Epithelial cell of esophagus (primary cell): ENCODE results near the genes KCNK15, STK4 and SYS1.

GRCh38 chr20:44586857-44587567, 4.6 kb downstream of the PKIG start:
- RRBS: no CpG with 5 or more reads among the region's 6 CpGs

DNA sequence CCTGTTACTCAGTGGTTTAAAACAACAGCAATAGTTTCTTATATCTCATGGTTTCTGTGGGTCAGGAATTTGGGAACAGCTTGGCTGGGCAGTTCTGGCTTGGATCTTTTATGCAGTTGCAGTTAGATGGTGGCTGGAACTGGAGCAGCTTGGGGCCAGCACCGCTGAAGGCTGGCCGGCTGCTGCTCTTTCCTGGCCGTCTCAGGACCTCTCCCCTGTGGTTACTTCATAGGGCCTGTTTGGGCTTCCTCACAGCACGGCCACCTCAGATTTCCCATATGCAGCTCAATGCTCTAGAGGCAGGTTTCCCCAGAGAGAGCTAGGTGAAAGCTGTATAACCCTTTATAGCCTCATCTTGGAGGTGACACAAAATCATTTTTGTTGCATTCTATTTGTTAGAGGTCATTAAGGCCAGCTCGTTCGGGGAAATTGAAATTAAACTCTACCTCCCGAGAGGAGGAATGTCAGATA, 15.6 kb downstream of the PKIG start:
- RRBS: no CpG with 5 or more reads among the region's 7 CpGs

DNA sequence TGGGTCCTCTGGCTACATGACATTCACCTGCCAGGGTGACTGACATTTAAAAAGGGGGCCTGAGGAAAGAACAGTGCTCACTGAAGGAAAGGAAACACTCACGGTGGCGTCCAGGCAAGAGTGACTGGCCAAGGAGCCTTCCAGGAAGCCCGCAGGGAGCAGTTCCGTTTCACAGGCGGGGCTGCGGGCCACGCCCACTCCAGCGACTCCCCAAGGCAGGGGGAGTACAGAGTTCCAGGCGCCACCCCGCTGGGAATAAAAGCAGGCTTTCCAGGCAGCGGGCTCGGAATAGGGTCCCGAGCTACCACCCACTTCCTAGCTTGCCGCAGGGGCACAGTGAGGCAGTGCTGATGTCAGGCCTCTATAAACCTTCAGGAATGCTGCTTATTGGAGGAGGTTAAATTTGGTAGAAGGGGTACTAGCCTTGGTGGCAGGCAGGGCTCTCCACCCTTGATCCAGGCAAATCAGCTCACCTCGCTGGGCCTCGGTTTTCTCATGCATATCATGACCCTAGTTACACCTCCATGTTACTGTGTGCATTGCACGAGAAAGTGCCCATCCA, 34.3 kb downstream of the PKIG start:
- RRBS: no CpG with 5 or more reads among the region's 17 CpGs

- RRBS: no CpG with 5 or more reads among the region's 4 CpGs
Observed at GRCh38 chr20:44660835-44661091, 9.3 kb upstream of the ADA start.

GRCh38 chr20:44691672-44691931, 23.6 kb upstream of the CCN5 start:
- RRBS: no CpG with 5 or more reads among the region's 5 CpGs

DNA sequence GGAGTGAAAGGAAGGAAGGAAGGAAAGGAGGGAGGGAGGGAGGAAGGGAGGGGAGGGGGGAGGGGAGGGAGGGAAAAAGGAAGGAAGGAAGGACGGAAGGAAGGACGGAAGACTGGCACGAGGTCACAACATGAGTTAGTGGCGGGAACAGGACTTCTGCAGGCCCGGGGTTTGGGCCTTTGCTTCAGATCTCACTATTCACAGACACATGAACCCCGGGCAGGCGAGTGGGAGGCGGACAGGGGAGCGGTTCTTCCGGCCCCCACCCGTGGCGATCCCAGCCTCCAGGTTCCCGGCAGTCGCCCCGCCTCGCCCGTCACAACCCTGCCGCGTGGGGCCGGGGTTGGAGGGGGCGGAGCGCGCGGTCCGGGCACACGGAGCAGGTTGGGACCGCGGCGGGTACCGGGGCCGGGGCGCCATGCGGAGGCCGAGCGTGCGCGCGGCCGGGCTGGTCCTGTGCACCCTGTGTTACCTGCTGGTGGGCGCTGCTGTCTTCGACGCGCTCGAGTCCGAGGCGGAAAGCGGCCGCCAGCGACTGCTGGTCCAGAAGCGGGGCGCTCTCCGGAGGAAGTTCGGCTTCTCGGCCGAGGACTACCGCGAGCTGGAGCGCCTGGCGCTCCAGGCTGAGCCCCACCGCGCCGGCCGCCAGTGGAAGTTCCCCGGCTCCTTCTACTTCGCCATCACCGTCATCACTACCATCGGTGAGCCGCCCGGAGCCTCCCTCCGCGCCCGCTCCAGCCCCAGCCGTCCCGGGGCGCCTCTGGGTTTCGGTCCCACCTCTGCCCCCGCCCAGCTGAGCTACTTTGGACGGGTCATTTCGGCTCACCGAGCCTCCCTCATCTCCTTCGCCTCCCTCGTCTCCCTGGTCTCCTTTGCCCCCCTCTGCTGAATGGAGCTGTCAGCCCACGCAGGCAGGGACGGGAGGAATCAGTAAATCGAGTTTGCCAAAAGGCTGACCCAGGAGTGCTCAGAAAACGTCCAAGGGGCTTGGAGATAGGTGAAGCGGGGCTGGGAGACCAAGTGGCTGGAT, at the start of gene KCNK15:
Gene KCNK15 (plus strand): TSS at position 373 of the 1,030 bp plus-strand sequence.
- RRBS: 4% methylated on average over 39 of the region's 87 CpGs

GRCh38 chr20:44762331-44762987, 16.8 kb downstream of the KCNK15 start:
- RRBS: no CpG with 5 or more reads among the region's 10 CpGs

DNA sequence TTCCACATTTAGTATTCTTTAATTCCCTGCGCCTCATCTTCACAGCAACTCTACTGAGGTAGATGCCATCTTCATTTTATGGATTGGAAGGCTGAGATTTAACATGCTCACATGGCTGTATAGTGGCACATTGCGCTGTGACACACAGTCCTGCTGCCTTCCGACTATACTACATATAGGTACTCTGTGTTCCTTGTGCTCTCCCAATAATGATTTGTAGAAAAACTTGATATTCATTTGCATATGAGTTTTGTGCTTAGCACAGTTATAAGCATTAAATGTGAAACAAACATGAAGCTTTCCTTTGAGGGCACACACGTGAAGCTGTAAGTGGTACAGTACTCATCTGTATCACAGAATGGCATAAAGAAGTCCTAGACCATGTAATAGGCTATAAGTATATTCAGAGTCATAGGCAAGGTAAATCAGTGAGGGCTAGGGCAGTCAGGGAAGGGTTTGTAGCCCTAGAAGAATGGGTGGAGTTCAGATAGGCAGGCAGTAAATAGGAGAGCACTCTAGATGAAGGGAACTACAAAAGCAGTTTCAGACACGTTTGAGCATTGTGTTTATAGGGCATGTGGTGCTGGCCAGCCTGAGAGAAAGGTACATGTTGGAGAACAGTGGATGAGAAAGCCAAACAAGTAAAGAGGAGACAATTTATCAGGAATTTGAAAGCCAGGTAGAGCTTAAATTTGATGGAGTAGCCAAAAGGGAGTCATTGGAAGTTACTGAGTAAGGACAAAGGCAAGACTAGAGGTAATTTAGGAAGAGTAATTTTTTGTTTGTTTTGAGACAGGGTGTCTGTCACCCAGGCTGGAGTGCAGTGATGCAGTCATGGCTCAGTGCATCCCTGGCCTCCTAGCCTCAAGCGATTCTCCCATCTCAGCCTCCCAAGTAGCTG, 9.4 kb downstream of the YWHAB start:
- RRBS: no CpG with 5 or more reads among the region's 6 CpGs

DNA sequence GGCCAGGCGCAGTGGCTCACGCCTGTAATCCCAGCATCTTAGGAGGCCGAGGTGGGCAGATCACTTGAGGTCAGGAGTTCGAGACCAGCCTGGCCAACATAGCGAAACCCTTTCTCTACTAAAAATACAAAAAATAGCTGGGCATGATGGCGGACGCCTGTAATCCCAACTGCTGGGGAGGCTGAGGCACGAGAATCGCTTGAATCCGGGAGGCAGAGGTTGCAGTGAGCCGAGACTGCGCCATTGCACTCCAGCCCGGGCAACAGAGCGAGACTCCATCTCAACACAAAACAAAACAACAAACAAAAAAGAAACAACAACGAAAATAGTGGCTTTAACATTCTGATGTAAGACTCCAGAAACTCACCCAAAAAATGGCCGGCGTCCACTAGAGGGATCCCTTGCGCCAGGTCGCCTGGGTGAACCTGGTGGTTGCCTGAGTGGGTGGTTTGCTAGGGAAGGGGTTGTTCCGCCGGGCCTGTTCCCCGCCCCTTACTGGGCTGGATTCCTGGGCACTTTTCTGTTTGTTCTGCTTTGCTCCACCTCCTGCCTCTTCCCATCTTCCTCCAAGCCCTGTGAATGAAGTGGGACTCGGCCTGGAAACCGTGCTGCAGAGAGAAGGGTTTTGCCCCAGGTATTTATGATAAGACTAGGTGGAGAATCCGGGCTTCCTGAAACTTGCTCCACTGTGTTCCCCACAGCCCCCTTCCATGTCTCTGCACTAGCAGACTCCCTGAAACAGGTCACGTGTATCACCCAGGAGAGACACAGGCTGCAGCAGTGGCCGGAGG, 1.5 kb downstream of the PABPC1L start:
- RRBS: 11% methylated on average over 6 of the region's 27 CpGs

DNA sequence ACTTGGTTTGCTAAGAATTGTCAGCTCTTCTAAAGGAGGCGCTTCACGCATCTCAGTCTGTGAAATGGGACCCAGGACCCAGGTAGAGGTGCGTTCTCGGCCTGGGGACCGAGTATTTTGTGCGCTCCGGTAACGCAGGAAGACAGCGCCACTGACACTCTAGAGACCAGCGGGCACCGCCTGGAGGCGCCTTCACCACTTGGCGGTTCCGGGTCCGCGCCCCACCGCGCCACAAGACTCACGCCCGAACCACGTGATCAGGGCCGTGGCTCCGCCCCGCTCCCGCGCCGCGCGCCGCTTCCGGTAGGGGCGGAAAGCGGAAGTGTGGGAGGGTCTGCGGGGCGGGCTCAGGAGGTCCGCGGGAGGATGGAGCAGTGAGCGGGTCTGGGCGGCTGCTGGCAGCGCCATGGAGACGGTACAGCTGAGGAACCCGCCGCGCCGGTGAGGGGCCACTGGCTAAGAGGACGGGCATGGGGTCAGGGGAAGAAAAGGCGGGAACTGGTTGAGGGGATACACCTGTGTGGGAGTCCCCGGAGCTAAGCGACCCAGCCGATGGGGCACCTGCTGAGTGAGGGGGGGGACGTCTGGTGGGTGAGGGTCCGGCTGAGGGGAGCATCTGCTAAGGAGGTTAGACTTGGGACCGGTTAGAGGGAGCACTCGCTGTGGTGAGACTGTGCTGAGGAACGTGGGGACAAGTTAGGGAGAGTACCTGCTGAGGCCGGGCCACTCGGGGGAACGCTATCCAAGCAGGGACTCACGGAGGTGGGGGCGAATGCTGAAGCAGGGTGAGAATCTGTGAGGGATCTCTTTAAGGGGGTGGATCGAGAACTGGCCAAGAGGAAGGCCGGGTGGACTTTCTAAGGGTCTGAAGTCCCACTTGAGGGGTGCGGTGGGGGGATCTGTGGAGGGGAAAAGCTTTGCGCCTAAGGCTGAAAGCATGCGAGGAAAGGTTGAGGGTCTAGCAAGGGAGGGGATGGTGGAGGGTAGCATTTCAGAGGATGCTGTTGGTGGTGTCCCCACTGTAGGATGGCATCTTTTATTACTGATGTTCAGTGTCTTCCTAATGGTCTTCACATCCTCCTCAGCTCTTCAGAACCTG, at the start of gene STK4:
Gene STK4 (plus strand): TSS at position 350 of the 1,099 bp plus-strand sequence.
- RRBS: 2% methylated on average over 31 of the region's 65 CpGs

GRCh38 chr20:44983432-44983662, 17.0 kb downstream of the STK4 start:
- RRBS: no CpG with 5 or more reads among the region's 2 CpGs

DNA sequence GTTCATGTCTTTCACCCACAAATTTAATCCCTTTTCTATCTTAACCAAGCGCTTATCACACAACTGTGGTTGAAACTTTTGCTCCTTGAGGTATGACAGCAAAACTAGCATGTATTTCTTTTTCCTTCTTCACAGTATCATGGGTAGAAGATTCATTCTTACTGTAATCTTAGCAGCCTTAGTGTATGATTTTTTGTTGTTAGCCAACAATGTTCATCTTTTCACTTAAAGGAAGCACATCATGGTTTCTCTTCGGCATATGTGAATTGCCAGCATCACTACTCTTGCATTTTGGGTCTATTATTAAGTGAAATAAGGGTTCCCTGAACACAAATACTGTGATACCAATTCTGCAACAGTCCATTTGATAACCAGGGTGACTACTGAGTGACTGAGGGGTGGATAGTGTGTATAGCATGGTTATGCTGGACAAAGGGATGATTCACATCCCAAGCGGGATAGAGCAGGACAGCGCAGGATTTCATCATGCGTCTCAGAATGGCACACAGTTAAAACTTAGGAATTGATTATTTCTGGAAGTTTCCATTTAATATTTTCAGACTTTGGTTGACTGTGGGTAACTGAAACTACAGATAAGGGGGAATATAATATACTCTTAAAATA, 41.7 kb downstream of the KCNS1 start:
- RRBS: no CpG with 5 or more reads among the region's 5 CpGs

- RRBS: no CpG with 5 or more reads among the region's 3 CpGs
Observed at GRCh38 chr20:45154583-45155112, 20.1 kb upstream of the PI3 start.

DNA sequence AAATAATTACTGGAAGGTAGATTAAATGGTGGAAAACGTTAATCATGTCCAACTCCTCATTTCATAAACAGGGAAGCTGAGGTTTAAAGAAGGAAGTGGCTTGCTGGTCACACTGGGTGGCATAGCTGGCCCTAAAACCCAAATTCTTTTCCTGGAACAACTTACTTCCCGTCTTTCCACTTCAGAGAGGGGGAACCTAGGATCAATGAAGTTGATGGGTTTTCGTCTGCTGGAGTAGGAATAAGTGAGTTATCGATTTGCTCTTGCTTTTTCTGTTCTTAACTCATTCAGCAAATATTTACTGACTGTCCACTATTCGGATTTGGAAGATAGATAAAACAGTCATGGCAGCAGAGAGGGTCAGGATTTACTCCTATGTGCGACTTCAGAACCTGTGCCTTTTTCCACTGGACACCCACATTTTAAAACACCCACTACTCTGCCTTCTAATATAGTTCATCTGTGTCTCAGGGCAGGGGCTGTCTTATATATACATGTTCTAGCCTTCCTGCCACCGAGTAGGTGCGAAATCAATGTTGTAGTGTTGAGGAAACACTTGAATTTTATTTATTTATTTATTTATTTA, 1.1 kb upstream of the SYS1 start:
- RRBS: no CpG with 5 or more reads among the region's 8 CpGs

DNA sequence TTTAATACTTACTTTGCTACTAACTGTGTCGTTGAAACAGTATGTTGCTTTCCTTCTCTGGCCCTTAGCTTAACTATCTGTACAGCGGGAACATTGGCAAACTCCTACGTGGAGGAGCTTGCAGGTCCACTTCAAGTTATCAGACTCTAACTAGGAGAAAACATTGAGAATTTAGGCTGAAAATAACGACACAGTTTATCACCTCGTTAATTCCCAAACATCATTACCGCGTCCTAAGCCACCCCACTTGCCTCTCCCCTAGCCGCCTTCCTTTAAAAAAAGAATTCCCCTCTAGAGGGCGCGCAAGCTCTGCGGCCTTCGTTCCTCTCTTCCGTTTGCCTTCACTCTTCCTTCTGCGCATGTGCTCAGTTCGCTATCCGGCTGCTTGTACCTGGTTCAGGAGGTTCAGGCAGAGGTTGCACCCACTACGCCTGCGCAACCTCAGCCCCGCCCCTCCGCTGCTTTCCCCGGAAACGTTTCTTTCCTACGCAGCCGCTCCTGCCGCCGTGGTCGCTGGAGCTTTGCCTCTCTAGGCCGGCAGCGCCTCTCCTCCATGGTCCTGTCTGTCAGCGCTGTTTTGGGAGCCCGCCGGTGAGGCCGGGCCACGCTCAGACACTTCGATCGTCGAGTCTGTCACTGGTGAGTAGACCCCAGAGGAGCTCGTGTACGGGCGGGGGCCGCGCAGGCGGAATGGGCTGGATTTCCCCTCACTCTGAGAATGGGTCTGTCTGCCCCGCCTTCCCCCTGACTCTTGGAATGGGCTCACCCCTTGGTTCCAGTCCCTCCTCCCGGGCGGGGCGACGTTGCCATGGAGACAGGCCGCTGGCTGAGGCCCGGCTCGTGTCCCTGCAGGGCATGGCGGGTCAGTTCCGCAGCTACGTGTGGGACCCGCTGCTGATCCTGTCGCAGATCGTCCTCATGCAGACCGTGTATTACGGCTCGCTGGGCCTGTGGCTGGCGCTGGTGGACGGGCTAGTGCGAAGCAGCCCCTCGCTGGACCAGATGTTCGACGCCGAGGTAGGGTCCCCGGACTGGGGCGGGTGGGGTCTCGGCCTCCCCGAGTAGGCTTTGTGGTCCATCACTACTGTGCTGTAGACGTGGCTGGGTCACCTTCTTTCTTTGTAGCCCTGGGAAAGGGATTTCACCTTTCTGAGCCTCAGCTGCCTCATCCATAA, at the start of gene SYS1:
Gene SYS1 (plus strand): TSS at position 480 of the 1,175 bp plus-strand sequence.
- RRBS: 3% methylated on average over 22 of the region's 72 CpGs

DNA sequence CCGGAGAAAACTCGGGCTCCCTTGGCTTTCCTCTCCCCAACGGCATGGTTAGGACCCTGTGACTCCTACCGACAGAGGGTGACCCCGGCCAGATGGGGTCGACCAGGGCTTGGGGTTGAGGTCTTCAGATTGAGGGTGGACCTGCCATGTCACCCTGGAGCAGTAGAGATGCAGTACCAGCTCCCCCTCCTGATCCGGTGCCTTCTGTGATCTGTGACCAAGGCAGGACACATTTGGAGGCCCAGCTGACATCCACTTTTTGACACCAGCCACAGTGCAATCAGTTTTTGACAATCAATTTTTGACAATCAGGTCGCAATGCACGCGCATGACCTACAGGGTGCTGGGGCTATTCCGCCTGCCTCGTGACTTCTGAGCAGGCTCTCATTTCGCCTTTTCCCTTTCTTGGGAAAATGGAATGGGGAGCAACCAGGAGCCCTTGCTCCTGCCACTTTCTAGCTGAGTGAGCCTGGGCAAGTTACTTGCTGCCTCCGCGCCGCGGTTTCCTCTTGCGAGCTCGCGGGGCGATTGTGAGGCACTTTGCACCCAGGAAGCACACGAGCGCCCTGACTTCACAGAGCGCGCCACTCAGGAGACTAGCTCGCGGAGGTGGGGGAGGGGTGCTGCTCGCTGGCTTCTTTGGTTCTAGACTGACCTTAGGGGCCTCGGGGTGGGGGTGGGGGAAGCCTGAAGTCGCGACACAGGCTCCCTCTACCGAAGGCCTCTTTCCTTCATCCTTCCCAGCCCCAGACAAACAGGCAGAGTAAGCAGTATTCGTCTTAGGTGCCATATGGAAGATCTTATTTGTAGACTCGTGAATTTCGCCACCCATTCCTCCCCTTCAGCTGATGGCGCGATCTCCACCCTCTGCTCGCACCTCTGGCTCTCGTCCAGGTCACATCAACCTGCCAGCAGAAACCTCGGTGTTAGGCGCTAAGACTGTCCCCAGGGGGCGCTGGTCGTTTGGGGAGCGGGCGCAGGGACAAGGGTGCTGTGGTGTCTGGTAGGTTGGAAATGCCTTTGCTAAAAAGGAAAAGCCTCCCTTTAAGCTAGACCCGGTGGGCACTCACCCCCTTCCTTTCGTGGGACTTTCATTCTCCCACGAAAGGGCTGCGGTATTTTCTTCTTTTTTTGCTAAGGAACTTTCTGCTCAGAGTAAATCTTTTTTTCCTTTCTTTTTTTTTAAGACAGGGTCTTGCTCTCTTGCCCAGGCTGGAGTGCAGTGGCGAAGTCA, 4.6 kb downstream of the TP53TG5 start:
- RRBS: 17% methylated on average over 4 of the region's 50 CpGs

GRCh38 chr20:45377159-45377805, 843 bp downstream of the TP53TG5 start:
- RRBS: no CpG with 5 or more reads among the region's 15 CpGs

- RRBS: no CpG with 5 or more reads among the region's 4 CpGs
Observed at GRCh38 chr20:45771119-45771681, 20.5 kb downstream of the WFDC3 start.

- RRBS: no CpG with 5 or more reads among the region's 1 CpG
Observed at GRCh38 chr20:45775052-45775416, 16.6 kb downstream of the WFDC3 start.

DNA sequence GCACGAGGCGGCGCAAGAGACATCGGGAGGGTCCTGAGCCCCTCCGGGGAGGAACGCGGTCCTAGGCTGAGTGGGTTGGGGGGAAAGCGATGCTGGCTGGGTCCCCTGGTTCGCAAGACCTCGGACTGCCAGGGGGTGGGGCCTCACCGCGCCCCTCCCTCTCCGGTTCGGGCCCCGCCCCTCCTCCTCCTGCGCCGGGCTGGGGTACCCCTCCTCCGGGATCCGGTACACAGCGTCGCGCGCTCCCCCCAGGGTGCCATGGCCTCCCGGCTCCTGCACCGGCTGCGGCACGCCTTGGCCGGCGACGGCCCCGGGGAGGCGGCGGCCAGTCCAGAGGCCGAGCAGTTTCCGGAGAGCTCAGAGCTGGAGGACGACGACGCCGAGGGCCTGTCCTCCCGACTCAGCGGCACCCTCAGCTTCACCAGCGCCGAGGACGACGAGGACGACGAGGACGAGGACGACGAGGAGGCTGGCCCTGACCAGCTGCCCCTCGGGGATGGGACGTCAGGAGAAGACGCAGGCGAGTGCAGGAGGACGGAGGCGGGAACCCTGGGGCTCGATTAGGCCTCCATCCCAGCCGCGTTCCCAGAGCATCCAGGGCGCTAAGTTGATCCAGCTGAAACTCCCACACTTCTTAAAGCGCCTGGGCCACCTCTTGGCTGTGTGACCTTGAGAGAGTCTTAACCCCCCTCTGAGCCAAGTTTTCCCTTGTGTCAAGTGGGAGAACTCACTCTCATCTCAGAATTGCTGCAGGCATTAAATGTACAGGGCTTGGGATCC, 540 bp downstream of the SNX21 start:
- RRBS: 3% methylated on average over 11 of the region's 61 CpGs